Cardiac muscle cell (in vitro differentiated cells and primary cell): ENCODE data around the gene POLR1F.

- RAMPAGE, long total RNA, result no peak
- RRBS, result no CpG with 5 or more reads among the region's 5 CpGs
Observed at GRCh38 chr7:16667287-16667878, 21.4 kb downstream of the BZW2 start.

- RAMPAGE, long total RNA, result no peak
- RRBS, result no CpG with 5 or more reads among the region's 3 CpGs
Observed at GRCh38 chr7:16805532-16805731, 633 bp upstream of the AGR2 start.

GRCh38 chr7:16853025-16853606, 28.7 kb downstream of the AGR3 start:
- RAMPAGE, long total RNA, result no peak
- RRBS, result 72% methylated on average over 1 of the region's 11 CpGs

GRCh38 chr7:17299780-17300123, 1.3 kb downstream of the AHR start:
- RAMPAGE, long total RNA, result no peak
- RRBS, result no CpG with 5 or more reads among the region's 8 CpGs

GRCh38 chr7:17327658-17328129, 29.2 kb downstream of the AHR start:
- RAMPAGE, long total RNA, result no peak
- RRBS, result no CpG with 5 or more reads among the region's 2 CpGs

DNA sequence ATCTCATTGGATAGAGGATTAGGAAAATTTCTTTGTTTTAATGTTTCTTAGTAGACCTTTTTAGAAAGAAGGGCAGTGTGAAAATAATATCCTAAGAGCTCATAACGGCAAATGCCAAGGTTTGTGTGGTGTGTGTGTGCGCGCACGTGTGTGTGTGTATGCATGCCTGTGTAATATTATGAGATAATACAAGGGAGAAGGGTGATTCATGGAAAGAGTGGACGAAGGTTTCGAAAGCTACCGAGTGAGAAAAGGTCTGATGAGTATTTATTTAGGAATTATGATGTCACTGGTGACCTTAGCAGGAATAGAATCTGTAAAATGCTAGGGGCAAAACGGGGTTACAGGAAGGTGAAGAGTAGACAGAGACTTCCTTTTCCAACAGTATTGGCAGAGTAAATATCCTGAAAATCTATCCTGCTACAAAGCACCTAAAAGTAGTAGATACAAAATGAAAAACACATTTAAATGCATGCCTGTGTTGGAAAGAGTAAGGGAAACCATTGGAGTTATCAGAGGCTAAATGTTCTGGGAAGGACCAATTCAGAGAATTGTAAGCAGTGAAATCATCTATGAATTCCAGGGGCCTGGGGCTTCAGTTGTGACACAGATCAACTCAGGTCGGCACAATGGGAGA, 107.4 kb downstream of the AHR start:
- RAMPAGE, long total RNA, result no peak
- RRBS, result no CpG with 5 or more reads among the region's 9 CpGs

- RAMPAGE, long total RNA, result no peak
- RRBS, result no CpG with 5 or more reads among the region's 7 CpGs
Observed at GRCh38 chr7:18178032-18178830, 150.6 kb upstream of the PRPS1L1 start.

- RAMPAGE, long total RNA, result no peak
- RRBS, result no CpG with 5 or more reads among the region's 4 CpGs
Observed at GRCh38 chr7:18294162-18294714, 201.3 kb upstream of the HDAC9 start.

DNA sequence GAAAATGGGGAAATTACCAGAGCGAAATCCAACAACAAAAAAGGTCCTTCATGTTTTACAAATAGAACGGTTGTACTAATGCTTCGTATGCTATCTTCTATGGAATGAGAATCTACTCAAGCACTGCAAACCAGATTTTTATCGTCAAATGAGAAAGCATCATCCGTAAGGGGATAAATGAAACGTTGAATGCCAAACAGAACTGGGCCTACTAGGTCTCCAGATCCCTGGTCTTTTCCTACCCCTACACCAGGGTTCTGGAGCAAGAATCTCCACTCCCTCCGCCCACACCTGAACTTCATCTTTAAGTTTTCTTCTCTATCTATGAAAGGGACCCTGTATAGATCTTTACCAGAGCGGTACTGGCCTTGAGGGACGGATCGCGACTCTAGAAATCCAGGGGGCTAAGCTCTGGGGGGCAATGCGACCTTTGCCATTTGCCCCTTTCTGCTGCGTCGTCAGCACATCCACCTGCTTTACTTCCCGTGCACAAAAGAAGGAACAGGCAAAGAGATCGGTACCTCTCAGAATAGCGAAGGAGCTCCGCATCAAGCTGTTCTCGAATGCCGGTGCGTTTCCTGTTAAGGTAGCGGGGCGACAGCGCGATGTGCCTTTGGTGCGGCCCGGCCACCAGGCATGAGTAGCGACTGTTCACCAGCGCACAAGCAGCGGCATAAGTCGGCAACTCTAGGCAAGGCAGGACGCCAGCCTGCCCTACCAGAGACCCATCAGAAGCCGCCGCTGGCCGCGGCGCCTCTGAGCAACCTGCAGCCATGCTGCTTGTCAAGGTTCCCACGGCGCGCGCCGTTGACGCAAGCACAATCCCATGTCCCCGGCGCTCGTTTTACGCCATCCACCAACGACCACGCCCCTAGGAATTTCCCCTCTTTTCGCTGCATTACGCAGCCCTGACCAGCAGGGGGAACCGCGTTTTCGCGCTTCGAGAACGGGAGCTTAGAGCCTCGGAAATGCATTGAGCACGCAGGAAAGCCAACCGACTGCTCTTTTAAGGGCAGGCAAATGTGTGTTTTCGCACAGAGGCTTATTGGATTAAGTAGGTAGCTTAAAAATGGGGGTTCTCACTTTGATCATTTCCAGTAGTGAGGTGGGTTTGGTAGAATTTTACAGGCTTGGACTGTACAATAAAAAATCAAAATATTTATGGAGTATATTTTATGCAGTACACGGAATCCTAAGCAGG, at the start of gene POLR1F:
POLR1F (minus strand) TSS at position 796 of the 1,201 bp plus-strand sequence.
- RAMPAGE, long total RNA, result start-site peak on the minus strand centred at position 779 of the sequence, 45 bp wide, 1,948 and 1,259 reads in 2 replicates
- RRBS, result 2% methylated on average over 8 of the region's 62 CpGs

GRCh38 chr7:20214876-20215552, 2.2 kb downstream of the MACC1 start:
- RAMPAGE, long total RNA, result no peak
- RRBS, result no CpG with 5 or more reads among the region's 3 CpGs

DNA sequence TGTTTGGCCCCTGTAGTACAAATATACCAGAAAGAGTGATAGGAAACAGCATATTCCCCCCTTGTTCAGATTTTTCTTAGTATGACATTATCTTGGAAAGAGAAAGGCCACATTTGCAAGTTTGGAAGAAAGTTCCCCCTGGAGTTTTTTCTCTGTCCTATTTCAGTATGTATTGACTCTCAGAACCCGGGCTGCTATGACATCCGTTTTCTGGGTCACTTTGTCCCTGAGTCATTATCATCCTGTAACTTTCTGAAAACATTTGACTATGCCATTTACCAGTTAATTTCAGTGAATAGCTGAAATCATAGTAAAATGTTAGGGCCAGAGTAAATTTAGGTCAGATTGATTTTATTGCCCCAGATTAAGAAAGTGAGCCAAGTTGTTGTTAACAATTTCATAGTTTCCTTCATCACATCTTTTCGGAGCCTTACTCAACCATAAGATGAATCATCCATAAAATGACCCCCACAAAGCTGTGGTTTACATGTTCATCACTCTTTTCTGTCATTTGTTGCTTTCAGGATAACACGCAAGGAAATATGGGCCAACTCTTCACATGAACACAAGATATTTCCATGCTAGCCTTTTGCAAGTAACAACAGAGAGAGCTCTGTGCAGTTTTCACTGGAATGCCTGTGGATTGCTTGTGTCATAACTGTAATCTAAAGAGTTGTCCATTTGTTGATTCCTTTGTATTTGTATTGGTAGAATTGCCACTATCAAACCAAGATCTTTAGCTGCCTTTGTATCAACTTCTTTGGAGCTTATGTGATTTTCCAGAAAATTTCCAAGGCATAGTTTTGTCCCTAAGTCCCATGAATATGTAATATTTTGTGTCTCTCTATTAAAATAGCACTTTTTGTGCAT, 3.9 kb upstream of the MACC1 start:
- RAMPAGE, long total RNA, result no peak
- RRBS, result no CpG with 5 or more reads among the region's 4 CpGs

DNA sequence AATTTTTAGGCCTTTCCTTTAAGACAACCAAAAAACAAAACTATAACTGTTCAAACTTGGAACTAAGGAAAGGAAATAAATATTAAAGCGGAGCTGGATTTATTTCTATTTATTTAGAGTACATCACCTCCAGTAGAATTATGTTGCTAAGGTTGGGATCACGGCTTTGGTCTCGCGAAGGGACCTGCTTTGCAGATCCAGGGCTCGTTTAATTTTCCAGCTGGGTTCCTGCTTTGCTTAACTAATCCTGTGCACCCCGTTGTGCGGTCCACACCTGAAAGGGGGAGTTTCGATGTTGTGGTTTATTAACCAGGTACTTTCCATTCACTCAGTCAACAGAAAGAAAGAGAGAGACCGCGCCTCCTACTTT, 1.5 kb upstream of the ITGB8 start:
- RAMPAGE, long total RNA, result no peak
- RRBS, result no CpG with 5 or more reads among the region's 10 CpGs

GRCh38 chr7:20420143-20420707, 89.5 kb downstream of the ITGB8 start:
- RAMPAGE, long total RNA, result no peak
- RRBS, result no CpG with 5 or more reads among the region's 4 CpGs

DNA sequence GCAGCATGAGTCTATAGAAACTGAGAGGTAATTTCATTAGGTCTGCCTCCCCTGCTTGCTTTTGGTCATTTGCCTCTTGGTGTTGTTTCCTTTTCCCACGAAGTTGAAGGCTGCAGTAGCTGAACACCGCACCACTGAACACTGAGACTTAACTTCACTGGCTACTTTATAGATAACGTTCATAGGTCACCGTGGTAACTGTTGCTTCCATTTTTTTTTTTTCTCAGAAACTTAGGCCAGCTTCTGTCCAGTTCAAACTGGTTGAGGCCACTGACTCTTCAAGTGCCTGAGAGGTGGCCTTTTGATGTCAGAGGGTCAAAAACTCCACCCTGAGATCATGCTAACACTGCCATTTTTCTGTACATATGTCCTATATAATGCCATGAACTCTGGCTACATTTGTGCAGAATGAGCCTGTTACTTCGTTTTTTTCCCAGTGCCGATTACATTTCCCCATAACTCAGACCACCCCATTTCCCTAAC, 3.5 kb upstream of the CDCA7L start:
- RAMPAGE, long total RNA, result no peak
- RRBS, result no CpG with 5 or more reads among the region's 6 CpGs

- RAMPAGE, long total RNA, result no peak
- RRBS, result no CpG with 5 or more reads among the region's 3 CpGs
Observed at GRCh38 chr7:22143500-22143915, 197.8 kb upstream of the CDCA7L start.

DNA sequence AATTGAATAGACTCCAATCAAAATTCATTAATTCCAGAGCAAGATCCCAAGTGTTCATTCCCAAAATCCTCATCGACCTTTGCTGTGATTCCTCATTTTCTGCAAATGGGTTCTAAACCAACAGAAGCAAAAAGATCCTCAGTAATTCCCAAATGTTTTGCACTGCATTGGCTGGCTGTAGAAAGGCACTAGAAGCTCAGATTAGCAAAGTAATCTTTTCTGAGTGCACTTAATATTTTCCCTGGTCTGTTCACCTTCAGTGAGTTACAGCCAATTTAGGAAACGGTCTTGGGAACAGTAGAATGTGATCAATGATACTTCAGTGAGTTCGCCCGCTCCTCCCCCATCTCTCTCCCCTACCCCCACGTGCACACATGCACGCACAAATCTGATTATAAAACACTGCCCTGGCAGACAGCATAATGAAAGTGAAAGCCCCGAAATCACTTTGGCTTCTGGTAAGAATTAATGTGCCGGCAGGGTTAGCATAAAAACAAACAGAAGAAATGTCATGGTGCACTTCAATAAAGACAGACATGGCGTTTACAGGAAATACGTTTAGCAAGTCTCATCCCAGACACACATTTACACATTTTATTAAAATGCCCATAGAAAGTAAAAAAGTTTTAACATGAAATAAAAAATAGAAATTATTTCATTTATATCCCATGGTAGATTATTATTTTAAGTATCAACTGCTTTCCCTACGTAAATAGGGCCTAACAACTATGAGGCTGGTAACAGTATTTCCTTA, 201.4 kb upstream of the CDCA7L start:
- RAMPAGE, long total RNA, result no peak
- RRBS, result no CpG with 5 or more reads among the region's 11 CpGs

- RAMPAGE, long total RNA, result no peak
- RRBS, result no CpG with 5 or more reads among the region's 5 CpGs
Observed at GRCh38 chr7:22488047-22488444, 11.9 kb downstream of the STEAP1B start.

GRCh38 chr7:22577983-22578852, 78.2 kb upstream of the STEAP1B start:
- RAMPAGE, long total RNA, result no peak
- RRBS, result no CpG with 5 or more reads among the region's 5 CpGs

GRCh38 chr7:23106000-23106925, 678 bp downstream of the KLHL7 start:
- RAMPAGE, long total RNA, result no peak
- RRBS, result no CpG with 5 or more reads among the region's 52 CpGs

DNA sequence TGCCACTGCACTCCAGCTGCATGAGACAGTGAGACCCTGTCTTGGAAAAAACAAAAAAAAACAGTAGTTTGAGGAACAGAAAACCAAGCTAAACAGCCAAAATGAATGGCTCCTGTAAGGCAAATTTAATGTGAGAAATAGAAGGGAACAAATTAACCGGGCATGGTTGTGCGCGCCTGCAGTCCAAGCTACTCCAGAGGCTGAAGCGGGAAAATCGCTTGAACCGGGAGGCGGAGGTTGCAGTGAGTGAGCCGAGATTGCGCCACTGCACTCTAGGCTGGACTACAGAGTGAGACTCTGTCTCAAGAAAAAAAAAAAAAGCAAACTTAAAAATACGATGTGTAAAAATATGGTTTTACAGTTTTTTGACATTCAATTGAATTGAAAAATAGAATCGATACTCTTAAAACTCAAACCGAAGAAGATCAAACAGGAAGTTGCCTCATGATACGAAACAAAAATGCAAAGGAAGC, 22.3 kb downstream of the KLHL7 start:
- RAMPAGE, long total RNA, result no peak
- RRBS, result no CpG with 5 or more reads among the region's 13 CpGs